ENCODE data around the gene HM13.

GRCh38 chr20:25339611-25340144 lies 51.0 kb downstream of the ABHD12 start:
- PRO-cap, result no peak

GRCh38 chr20:25354113-25354493 lies 36.5 kb downstream of the ABHD12 start:
- PRO-cap, result no peak

DNA sequence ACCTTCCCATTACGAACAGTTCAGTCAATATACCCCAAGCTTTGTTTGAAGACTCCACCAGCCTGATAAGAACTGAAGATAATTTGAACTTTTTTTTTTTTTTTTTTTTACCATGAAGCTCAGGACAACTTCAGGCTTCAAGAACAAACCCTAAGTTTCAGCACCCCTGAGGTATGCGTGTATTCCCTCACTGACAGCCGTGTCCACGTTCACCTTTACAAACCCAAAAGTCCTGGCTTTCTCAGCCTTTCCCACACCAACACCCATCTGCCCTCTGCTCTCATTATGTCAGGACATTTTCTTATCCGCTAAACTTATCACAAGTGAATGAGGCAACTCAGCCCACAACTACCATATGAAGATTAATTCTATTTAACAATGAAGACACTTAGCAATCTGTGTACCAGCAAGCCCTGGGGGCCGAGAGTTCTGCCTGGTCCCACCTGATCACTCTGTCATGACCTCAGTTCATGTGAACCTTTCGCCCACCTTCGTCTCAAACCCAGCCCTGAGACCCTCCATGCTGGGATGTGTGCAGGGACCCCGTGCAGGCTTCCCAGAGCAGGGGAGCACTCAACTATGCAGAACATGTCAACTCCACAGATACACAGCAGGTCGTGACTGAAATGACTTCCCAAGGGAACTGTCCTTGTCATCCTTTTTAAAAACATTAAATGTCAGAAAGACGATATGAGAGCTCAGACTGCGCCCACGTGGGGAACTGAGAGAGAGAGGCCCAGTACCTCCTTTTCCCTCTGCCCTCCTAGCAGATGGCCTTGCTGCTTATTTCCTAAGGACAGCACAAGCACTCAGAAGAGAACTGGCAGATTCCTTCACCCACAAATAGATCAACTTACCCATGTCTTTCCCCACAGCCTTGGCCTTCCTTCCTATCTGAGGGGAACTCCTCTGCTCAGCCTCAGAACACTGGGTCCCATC lies 11.8 kb downstream of the ABHD12 start:
- PRO-cap, result no peak

DNA sequence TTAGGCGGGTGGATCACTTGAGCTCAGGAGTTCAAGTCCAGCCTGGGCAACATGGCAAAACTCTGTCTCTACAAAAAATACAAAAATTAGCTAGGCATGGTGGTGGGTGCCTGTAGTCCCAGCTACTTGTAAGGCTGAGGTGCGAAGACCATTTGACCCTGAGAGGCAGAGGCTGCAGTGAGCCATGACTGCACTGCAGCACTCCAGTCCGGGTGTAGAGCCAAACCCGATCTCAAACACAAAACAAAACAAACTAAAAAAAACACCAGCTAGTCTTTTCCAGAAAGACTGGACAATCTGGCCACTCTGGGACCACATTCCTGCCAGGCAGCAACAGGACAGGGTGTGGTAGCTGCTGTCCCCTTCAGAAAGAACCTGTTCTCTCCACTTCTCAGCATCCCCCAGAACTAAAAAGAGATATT lies 6.1 kb downstream of the ABHD12 start:
- PRO-cap, result no peak

DNA sequence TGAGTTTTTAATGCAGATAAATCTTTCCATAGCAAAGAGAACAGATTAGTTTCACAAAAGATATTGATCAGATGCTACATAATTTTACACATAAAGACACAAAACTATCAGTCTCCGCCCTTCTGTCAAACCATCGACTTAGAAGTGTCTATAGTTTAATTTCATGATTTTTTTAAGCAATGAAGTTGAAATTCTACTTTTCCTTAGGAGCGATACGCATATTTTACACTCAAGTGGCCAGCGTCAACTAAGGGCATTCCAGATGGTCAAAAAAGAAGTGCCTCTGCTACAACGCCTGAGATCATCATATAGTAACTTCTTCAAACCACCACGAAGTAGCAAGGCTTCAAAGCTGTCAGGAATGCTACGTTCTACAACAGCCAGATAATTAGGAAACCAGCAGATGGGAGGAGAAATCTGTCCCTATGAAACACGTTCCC lies 1.4 kb downstream of the ABHD12 start:
- PRO-cap, result no peak

- PRO-cap, result no peak
Observed at GRCh38 chr20:25462189-25462713, 54.8 kb downstream of the GINS1 start.

DNA sequence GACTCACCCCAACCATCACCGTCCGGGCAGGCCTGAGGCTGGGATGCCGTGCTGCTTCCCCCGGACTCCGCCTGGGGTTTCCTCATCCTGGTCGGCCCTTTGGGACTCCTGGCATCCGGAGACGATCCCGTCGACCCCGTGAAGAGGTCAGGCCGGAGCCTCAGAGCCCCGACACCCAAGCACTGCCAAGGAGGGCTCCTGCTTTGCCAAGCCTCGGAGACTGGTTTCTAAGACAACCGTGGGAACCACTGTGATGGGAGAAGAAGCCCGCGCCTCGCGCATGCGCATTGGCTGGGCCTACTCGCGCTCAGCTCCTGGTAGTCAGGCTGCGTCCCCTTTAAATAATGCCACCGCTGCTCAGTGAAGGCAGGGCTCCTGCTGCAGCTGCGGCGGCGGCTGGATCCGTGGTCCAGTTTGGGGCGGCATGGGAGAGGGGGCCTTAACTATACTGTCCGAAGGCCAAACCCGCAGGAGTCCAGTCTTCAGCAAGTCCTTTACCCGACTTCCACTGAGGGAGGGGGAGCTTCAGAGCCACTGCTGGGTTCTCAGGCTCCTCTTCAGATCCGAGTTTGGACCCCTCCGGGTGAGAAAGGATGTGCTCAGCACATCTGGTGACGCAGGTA lies 171.4 kb upstream of the ZNF337 start:
- PRO-cap, result no peak

GRCh38 chr20:25984826-25985385 lies 288.3 kb upstream of the ZNF337 start:
- PRO-cap, result no peak

- PRO-cap, result no peak
Observed at GRCh38 chr20:29410058-29410569, 1847.3 kb upstream of the DEFB115 start.

DNA sequence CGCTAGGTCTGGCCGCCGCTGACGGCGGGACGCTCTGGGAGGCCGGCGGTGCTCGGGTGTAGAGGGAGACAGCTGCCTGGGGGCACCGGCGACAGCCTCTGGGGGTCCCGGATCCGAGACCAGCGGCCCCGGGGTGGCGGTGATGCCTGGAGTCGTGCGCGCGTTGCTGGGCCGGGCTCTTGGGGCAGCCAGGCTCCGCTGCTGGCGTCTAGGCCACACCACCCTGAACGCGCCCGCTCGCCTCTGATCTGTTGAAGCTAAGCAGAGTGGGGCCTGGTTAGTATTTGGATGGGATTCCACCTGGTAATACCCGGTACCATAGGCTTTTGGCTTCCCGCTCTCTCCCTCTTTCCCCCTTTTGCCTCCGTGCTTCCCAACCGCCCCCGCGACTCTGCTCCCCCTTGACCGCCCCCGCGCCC lies 1383.6 kb upstream of the DEFB115 start:
- PRO-cap, result unidirectional peak, minus-strand start at position 250 of the sequence

DNA sequence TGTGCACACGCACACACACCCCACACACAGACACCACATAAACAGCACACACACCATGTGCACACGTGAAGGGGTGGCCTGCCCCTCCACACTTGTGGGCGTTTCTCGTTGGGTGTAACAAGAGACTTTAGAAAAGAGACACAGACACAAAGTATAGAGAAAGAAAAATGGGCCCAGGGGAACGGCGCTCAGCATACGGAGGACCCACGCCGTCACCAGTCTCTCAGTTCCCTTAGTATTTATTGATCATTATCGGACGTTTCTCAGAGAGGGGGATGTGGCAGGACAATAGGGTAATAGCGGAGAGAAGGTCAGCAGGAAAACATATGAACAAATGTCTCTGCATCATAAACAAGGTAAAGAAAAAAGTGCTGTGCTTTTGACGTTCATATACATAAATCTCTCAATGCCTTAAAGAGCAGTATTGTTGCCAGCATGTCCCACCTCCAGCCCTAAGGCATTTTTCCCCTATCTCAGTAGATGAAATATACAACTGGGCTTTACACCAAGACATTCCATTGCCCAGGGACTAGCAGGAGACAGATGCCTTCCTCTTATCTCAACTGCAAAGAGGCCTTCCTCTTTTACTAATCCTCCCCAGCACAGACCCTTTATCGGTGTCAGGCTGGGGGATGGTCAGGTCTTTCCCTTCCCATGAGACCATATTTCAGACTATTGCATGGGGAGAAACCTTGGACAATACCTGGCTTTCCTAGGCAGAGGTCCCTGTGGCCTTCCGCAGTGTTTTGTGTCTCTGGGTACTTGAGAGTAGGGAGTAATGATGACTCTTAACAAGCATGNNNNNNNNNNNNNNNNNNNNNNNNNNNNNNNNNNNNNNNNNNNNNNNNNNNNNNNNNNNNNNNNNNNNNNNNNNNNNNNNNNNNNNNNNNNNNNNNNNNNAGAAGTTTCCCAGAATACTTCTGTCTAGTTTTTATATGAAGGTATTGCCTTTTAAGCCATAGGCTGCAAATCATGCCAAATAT lies 1373.2 kb upstream of the DEFB115 start:
- PRO-cap, result no peak

DNA sequence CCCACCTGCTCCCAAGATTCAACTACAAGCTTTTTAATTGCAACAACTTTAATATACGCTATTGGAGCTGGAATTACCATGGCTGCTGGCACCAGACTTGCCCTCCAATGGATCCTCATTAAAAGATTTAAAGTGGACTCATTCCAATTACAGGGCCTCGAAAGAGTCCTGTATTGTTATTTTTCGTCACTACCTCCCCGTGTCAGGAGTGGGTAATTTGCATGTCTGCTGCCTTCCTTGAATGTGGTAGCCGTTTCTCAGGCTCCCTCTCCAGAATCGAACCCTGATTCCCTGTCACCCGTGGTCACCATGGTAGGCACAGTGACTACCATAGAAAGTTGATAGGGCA lies 770.2 kb upstream of the DEFB115 start:
- PRO-cap, result no peak

GRCh38 chr20:31332820-31333019 lies 24.3 kb upstream of the DEFB116 start:
- PRO-cap, result no peak

DNA sequence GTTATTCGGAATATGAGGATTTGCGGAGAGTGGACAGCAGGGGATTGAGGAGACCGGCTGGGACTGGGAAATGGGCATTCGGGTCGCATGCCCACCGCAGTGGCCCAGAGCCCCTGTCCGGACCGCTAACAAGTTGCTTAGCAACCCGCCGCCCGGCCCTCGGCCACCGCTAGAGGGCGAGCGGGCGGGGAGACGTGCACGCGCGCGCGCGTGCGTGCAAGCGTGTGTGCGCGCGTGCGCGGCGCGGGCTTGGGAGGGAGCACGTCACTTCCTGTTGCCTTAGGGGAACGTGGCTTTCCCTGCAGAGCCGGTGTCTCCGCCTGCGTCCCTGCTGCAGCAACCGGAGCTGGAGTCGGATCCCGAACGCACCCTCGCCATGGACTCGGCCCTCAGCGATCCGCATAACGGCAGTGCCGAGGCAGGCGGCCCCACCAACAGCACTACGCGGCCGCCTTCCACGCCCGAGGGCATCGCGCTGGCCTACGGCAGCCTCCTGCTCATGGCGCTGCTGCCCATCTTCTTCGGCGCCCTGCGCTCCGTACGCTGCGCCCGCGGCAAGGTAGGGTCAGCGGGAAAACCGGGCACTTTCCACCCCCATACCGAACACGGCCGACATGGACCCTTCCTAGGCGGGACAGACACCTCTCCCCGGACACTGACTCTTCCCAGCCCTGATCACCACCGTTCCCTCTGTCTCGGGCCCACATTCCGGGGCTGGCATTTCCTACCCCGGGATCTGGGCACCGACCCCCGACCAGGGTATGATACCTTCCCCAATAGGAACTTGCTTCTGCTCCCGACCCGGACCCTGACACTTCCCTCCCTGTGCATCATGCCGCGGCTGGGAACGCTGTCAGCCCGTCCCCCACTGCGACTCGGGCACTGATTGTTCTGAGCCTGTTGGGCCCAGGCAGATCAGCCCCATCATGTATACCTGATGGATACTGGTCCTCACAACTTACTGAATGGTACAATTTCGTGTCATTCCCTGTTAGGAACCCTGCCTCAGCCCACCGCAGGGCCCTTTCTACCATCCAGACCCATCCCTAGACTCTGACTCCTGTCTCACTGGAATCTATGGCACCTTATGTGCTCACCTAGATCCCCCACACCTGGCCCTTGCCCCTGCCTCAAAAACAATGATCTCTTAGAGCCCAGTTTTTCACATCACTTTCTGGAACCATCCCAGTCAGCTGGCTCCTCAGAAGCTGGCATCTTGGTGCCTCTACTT lies at the start of gene HM13:
Gene HM13 (plus strand): TSS at position 267 of the 1,231 bp plus-strand sequence.
- PRO-cap, result unidirectional peak, plus-strand start at position 267 of the sequence

DNA sequence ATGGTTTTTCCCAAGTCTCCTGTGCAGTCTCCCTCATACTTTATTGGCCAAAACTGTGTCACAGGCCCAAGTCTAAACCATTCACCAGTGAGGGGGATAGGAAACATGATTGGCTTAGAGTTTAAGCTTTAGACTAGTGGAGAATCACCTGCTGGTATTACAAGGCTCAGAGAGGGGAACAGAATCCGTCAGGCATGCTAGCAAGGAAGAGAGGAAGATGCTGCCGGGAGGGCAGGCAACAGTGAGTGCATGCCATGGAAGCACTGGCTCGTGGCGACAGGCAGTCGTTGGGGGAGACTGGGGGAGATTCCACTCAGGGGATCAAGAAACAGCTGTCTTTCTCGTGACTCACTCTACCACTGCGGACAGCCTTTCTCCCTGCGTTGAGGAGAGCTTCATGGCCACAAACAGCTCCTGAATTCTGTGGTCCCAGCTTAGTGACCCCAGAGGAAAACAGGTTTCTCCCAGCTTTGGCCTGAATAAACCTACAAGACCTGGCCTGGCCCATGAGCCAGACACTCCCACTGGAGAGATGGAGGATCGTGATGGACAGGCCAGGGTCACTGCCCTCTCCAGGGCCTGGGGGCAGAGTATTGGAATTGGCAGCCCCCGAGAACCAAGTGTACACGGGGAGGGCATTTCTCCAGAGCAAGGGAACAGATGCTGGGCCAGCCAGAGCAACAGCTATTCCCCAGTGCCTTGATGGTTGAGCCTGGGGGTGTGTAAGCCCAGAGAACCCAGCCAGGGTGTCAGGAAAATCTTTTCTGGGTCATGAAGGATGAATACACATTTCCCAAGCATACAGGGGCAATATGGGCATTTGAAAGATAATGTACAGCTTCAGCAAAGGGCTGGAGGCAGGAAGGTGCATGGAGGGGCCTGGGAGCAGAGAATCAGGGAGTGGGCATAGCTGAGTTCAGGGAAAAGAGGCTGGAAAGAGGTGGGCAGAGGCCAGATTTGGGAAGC lies 4.5 kb downstream of the MCTS2 start:
- PRO-cap, result no peak

DNA sequence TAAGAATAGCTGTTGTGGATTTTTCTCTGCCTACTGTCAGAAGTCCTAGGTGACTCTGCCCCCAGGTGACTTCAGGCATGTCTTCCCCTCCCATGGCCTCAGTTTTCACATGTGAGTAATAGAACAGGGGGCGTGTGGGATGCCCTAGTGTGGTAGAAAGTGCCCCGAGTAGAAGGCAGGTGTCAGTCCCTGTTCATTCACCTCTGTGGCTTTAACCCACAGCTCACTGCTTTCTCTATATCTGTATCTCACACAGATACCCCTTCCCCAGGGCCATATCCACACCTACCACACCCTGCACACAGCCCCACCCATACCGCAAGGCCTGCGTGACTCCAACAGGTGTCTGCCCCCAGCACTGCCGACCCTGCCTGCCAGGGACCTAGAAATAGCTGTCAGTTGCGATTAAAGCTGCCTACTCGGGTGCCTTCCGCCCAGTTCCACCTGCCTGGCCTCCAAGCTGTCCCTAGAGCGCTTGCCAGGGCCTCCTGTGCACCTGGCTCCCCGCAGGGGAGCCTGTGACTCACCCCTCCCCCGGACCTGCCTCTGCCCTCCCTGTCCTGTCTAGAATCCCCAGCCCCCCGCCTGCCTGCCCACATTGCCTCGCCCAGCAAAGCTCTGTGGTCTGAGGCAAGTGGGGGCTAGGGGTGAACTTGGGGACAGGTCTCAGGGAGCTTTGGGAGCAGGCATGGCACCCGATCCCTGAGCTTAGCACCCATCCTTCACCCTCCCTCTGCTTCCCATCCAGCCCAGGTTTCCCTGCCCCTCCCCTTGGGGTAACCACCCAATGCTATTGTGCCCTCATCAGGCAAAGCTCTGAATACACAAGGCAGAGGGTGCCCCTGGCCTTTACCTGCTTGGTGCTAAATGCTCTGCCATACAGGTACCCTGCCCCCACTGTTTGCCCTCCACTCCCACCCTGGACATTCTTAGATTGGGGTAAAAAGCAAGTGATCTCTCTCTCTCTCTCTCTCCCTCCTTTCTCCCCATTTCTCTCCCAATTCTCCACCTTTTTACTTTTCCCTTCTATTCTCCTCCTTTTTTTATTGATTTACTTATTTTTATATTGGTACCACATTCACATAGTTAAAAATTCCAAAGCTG lies 19.7 kb downstream of the MCTS2 start:
- PRO-cap, result no peak

DNA sequence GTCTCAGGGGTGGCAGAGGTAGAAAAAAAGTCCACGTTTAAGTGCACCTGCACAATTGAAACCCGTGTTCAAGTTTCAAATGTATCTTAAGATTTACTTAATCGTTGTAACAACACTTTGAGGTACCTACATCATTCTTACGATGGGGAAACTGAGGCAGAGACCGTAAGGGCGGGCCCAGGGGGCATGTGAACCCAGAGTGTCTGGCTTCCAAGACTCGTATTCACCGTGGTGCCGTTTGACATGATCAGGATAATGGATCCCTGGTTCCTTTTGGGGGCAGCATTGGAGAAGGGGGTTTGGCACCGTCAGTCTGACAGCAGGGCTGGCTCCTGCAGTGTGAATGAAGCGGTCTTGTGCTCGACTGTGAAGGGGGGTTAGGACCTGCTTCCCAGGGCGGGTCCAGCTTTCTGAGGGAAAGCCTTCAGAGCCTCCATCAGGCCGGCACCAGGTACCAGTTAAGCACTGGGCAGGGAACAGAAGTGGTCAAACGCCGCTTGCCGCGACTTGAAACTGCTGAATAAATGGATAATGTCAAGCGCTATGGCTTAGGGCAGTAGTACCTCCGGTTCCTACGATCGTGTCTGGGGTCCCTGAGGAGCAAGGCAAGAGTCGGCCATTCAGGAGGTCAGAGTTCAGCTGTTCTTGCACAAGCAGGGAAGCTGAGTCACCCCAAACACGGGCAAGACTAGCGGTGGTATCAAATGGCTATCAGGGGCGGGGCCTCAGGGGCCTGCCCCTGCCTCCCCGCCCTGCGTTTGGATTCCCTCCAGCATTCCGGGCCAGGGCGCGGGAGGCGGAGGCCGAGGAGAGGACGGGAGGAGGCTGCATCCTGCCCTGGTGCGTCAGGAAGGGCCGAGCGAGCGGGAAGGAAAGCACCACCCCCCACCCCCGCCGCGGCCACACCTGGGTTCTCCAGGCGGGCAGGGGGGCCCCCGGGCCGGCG lies 25.3 kb downstream of the MCTS2 start:
- PRO-cap, result bidirectional peak, plus-strand start at position 772 of the sequence, minus-strand start at position 671 of the sequence

- PRO-cap, result no peak
Observed at GRCh38 chr20:31594255-31594689, 10.8 kb upstream of the ID1 start.

DNA sequence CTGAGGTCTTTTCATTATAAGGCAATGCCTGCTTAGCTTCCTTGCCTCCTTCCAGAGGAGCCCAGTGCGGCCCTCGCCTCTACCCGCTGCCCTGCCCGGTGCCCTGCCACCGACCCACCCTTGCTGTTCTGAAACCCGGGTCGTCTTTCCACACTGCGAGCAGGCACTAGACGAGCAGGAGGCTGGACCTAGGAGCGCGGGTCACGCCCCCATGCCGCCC lies 194 bp upstream of the ID1 start:
- PRO-cap, result bidirectional peak, plus-strand start outside the sequence, minus-strand start at position 119 of the sequence

- PRO-cap, result no peak
Observed at GRCh38 chr20:31695489-31696755, 26.7 kb downstream of the BCL2L1 start.